Left cardiac atrium (tissue), 1 donor: ENCODE measurements around the gene MELTF.

- PRO-cap: no peak
Measured at GRCh38 chr3:196985297-196985812, 16.7 kb upstream of the PIGZ start.

- PRO-cap: no peak
Measured at GRCh38 chr3:197023083-197024274, 6.1 kb downstream of the MELTF start.

DNA sequence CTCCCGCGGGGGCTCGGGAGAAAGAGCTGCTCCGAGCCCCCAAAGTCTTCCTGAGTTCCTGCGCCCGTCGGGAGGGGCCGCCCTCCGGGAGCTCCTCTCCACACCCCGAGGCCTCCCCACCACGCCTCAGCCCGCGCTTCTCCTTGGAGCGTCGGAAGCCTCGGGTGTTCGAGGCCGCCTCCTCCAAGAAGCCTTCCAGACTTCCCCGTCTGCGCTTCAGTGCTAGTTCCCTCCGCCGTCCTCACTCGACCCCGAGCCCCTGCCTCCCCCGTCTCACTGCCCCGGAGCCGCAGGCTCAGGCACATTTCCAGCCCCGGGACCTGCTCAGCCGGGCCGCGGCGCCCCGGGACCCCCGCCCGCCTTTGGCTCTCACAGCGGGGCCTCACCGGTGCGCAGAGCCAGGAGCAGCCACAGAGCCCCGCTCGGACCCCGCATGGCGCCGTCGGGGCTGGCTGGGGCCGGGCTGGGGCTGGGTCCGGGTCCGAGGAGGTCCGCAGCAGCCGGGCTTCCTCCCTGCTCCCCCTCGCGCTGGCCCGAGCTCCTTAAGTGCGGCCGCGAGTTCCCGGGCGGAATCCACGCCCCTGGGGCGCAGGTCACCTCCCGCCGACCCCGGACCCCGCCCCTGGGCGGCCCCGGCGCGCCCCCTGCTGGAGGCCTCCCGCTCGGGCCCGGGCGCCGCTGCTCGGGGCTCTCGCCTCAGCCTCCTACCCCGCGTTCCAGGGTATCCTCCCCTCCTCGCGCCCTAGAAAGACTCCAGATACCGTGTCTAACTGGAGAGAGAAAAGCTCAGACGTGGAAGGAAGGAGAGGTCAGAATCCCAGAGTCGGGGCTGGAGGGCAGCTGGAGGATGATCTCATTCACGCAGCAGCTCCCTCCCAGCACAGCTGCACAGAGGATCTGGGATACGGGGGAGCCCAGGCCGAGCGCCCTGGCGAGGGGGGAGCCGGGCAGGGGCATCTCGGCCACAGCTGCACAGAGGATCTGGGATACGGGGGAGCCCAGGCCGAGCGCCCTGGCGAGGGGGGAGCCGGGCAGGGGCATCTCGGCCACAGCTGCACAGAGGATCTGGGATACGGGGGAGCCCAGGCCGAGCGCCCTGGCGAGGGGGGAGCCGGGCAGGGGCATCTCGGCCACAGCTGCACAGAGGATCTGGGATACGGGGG is at the start of gene MELTF:
MELTF (minus strand) TSS at position 550 of the 1,163 bp plus-strand sequence.
- PRO-cap: bidirectional peak, plus-strand start at position 650 of the sequence, minus-strand start at position 544 of the sequence

DNA sequence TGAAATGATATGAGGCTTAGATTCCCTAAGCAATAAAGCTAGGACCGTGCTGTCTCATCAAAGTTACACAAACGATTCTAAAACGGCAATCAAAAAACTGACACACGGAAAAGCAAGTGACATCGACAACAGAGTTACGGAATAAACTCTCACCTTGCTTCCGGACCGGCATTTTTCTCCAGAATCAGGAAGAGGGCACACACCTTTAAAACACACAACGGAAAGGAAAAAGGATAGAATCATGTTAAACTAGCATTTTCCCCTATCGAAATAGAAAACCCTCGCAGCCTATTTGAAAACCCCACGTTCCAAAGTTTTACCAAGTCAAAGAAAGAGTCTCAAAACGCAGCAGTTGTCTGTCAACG is 1.4 kb downstream of the DLG1 start:
- PRO-cap: no peak

DNA sequence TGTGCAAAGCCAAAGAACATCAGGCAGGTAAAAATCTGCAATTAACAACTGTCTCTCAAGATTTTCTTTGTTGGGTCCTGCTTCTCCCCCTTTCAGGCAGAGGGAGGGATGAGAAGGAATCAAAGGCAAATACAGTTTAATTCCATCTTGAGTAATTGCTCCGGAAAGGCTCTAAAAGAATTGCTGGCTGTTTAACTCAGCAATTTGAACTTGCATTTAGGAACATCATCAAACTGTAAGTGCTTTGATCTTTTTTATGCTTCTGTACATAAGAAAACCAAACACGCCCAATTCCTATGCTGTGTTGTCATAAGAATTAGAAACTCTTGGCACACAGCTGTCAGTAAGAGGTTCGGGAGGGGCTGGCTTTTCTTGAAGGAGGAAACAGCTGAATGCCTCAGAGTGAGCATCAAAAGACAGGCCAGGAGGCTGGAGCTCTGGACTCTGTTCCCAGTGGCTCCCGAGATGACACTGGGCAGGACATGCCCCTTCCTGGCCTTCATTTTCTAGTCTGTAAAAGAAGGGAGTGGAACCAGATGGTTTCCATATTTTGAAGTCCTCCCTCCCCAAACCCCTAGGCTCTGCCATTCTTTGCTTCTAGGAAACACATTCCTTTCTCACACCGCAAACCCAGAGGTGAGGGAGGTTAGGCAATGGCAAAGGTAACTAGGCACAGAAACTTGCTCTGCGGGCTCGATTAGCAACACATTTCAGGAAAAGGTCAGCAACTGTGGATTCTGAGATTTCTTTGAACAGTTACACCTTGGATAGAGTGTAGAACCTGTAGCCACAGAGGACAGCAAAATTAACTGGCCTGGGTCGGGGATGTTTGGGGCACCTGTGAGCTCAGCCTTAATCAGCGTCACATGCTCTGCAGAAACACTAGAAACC is 73.8 kb upstream of the DLG1 start:
- PRO-cap: no peak

- PRO-cap: no peak
Measured at GRCh38 chr3:197484248-197484717, 71.5 kb downstream of the BDH1 start.

DNA sequence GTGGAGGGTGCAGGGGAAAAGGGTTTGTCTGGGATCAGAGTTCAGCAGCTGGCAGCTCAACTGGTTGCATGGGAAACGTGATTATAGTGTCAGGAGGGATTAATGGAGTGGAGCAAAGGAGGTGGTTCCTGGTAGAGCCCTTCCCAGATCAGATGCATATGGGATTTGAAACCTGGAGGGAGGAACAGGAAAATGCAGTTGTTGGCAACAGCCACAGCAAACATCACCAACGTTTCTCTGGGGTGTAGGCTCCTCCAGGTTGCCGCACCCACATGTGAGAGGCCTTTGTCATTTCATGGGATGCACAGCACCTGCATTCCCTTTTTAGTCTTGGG is 61.4 kb downstream of the BDH1 start:
- PRO-cap: no peak

- PRO-cap: no peak
Measured at GRCh38 chr3:197501282-197501528, 54.6 kb downstream of the BDH1 start.

GRCh38 chr3:197751210-197751714 is 1.6 kb downstream of the FYTTD1 start:
- PRO-cap: no peak

GRCh38 chr3:197844288-197844739 is 53.3 kb downstream of the LRCH3 start:
- PRO-cap: no peak

GRCh38 chr3:197847790-197848205 is 56.7 kb downstream of the LRCH3 start:
- PRO-cap: no peak

DNA sequence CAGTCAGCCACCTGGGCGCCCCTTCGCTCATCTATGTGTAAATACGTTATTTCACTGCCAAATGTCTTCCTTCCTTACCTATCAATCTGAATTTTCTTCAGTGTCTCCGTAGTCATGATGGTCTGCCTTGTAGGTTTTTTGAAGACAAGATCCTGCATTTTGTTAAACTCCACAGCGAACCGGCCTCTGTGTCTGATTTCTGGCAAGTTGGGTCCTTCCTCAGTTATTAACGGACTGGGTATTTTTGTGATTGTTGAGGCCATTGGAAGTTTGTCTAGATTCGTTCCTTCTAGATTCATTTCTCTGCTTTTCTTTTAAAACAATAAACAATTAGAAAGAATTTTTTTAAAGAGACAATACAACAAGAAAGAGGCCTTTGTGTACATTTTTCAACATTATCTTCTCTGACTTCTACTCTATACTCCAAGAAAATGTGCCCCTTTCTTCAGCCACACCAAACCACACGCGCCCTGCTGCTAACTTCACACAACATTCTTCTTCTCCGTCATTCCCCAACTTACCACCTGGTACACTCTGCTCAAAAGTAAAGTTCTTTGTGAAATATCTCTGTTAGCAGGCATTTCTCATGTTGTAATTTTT is 11.4 kb upstream of the RPL35A start:
- PRO-cap: no peak

DNA sequence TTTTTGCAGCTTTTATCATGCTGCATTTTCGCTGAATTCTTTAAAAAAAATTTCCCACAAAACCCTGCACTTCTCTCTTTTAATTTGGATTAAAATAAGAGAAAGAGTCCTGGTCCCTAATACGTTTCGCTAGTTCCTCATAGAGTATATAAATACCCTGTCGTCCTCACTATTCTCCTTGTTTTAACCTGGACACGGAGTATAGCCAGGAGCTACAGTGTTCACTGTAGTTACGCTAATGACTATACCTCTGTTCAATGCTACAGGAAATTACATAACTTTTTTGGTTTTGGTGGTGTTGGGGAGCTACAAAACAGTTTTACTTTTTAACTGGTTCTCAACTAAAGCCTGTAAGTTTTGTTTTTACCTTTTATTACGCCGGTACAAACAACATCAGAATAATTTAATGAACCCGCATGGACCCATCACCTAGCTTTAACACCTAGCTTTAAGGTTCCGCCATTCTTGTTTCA is 1.5 kb downstream of the LMLN start:
- PRO-cap: no peak

DNA sequence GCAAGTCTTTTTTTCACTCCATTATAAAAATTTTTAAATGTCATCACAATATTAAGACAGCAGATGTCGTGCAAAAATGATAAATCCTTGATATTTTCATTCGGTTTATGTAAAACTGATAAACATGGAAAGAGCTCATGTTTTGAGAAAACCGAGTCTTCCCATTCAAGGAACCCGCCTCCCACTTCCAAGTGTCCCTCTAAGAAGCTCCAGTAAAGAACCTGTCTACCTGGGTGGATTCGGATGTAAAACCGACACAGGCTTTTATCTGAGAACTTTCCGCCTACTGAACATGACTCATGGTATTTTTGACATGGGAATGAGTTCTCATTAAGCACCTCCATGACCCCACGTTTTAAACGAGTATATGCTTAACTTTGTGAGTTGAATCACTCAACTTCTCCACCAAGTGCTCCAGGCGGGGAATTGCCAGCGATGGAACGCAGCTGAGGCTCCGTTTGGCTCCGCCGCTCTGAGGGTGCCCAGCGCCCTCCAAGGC is 119.8 kb downstream of the LMLN start:
- PRO-cap: no peak